ENCODE measurements around the genes MBD3L5, TGFBR3L and CTXN1.

DNA sequence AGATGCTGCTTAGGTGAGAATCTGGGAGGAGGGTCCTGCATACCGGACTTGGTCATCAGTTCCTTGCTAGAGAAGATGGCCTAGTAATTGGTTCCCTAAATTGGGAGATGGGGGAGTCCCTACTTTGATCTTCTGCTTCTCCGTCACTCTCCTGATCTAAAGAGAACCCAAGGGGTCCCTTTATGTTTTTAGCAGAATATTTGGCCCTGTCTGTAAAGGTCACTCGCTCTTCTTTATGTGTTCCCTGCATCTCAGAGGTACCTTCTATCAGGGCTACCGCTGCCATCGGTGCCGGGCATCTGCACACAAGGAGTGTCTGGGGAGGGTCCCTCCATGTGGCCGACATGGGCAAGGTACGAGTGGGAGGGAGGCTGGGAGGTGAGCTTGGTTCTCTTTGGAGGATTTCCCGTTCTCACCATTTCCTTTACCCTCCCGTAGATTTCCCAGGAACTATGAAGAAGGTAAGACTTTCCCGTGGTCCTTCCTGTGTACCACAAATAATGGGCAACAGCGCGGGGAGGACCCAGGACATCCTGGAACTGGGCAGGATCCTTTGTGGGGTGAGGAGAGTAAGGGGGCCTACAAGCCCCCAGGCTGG is 54.0 kb upstream of the ADGRE1 start:
- PRO-cap = no peak

GRCh38 chr19:7030178-7030876 is at the start of gene MBD3L5:
Gene MBD3L5, plus strand, starts transcription at chr19:7030578.
- PRO-cap = no peak

DNA sequence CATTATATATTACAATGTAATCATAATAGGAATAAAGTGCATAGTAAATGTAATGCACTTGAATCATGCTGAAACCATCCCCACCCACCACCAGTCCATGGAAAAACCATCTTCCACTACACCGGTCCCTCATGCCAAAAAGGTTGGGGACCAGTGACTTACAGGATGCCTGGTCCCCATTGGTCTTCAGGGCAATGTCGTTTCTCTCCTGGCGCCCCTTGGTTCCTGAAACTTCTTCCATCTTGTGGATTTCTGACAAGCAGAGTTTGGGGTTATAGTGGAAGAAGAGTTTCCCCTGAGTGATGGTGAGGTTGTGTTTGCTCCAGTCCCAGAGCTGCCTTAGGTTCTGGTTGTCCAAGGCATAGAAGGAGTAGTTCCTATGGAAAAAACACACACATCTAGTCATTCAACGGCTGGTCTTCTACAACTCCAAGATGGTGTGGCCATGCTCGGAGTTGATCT is 100.9 kb downstream of the ZNF557 start:
- PRO-cap = no peak

DNA sequence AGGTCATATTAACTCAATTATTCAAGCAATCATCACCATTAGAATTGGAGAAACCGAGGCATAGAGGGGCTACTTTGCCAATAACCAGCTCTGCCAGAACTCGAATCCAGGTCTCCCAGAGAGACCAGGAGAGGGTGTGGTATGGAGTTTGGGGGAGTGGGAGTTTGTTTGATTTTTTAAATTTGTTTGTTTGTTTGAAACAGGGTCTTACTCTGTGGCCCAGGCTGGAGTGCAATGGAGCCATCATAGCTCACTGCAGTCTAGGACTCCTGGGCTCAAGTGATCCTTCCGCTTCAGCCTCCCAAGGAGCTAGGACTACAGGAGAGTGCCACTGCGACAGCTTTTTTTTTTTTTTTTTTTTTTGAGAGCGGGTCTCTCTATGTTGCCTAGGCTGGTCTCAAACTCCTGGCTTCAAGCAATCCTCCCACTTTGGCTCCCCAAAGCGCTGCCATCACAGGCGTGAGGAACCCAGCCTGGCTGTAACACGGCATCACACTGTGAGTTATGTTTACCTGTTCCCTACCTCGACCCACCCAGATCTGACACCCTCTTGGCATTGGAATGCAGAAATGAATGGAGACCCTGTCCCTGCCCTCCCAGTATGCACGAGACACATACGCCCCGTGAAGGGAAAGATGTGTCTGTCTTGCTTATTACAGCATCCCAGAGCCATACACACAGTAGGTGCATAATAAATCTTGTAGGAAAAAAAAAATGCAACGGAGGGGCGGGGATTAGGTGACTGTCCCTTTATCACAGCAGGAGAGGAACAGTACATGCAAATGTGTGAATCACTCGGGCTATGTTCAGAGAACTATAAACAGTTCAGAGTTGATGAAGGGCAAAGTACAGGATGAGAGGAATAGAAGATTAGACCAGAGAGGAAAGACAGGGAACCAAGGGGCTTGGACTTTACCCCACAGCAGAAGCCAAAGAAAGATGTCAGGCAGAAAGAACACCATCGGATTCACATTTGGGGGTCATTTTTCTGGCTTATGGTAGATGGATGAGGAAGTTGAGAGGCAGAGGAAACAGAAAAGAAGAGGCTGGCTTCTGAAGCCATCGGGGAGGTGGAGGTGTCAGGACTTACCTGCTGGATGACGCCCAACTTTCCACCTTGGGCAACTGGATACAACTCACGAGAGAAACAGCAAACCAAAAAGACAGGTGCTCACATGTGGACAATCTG is 94.6 kb downstream of the INSR start:
- PRO-cap = no peak

DNA sequence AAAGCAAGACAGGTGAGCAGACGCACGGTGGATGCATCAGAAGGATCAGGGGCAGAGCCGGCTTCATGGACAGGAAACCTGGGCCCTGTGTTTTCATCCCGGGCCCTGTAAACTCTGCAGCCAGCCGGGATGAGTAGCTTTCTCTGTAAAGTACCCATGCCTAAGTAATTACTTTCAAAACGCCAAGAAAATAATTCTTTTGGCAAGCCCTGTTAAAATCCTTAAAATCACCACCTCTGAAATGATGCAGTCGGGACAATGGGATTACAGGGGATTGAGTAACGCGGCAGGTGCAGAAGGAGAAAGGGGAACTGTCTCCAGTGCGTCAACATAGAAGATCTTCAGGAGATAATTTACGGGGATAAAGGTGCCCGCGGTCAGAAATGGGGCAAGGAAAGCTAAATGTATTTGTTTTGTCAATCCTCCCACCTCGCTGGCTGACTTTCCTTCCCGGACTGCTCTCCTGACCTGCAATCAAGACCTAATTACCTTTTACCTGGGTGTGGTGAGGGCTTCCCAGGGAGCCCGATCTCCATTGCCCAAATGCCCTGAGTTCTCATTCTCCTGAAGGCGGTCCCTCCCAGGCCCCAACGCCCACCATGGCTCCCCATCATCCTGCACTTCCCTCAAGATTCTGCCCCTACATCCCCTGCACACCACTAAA is 26.2 kb downstream of the INSR start:
- PRO-cap = no peak

- PRO-cap = no peak
These were observed 5.1 kb downstream of the PEX11G start for GRCh38 chr19:7483685-7484124.

GRCh38 chr19:7560836-7561586 is 25.5 kb downstream of the PNPLA6 start:
- PRO-cap = no peak

- PRO-cap = no peak
These were observed 12.0 kb downstream of the XAB2 start for GRCh38 chr19:7616991-7618027.

- PRO-cap = no peak
These were observed 662 bp downstream of the STXBP2 start for GRCh38 chr19:7637309-7638234.

GRCh38 chr19:7645092-7645817 is 8.3 kb downstream of the STXBP2 start:
- PRO-cap = no peak

DNA sequence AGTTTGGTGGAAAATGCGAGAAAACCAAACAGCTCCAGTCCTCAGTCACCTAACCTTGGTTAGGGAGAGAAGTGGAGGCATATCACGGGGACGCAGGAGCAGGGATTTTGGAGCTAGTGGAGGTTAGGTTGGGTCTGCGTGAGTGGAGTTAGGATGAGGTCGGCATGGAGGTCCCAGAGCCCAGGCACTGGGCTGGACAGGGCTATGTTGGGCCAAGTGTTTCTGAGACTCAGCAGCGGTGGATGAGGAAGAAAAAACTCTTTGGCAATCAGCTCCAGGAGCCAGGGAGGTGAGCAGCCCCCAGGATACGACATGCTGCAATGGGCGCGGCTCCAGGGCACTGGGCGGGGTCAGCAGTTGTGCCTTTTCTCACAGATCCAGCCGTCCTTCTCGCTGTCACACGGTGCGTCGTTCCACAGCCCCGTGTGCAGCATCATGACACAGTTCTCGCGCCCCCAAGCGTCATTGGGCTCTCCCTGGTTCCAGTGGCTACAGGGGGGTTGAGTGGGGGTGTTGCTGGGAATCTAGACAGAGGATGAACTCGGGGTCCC is 2.8 kb downstream of the CLEC4G start:
- PRO-cap = no peak

DNA sequence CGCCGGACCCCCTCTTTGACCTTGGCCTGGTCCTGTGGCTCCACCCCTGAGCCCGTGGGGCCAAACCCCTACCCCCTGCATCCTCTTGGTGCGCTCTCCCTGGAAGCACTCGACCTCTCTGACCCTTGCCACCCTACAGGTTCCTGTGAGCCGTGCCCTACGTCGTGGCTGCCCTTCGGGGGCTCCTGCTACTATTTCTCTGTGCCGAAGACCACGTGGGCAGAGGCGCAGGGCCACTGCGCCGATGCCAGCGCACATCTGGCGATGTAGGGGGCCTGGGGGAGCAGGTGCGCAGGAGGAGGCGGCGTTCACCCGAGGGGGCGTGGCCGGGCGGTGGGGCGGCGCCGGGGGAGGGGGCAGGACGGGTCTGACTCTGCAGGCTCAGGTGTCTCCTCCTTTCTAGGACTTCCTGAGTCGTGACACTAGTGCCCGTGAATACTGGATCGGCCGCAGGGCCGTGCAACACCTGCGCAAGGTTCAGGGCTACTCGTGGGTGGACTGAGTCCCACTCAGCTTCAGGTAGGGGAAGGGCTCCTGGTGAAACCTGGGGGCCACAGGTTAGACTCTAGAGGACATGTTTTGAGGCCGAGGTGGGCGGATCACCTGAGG is 26.4 kb downstream of the CLEC4M start:
- PRO-cap = no peak

GRCh38 chr19:7862759-7863198 is 11.4 kb downstream of the PRR36 start:
- PRO-cap = no peak

GRCh38 chr19:7868225-7868637 is 6.0 kb downstream of the PRR36 start:
- PRO-cap = no peak

GRCh38 chr19:7907070-7907269 is 3.3 kb downstream of the MAP2K7 start:
- PRO-cap = no peak

GRCh38 chr19:7907969-7908604 is 4.4 kb downstream of the MAP2K7 start:
- PRO-cap = no peak

DNA sequence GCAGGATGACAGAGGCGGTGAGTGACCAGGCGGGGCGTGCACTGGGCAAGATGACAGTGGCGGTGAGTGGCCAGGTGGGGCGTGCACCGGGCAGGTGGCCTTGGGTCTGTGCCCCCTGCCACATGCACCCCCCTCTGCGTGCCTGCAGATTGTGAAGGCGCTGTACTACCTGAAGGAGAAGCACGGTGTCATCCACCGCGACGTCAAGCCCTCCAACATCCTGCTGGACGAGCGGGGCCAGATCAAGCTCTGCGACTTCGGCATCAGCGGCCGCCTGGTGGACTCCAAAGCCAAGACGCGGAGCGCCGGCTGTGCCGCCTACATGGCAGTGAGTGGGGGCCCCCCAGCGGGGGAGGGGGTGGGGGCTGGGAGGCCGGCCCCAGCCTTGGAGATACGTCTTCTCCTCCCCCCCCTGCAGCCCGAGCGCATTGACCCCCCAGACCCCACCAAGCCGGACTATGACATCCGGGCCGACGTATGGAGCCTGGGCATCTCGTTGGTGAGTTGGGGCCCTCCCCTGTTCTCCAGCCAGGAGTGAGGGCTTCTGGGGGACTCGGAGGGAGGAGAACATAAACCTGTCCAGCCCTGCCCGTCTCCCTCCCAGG is 3.7 kb upstream of the TGFBR3L start:
- PRO-cap = no peak

GRCh38 chr19:7914775-7915060 is at the start of gene TGFBR3L:
Gene TGFBR3L, plus strand, starts transcription at chr19:7914830.
- PRO-cap = no peak

- PRO-cap = bidirectional peak, plus-strand start at chr19:7916936, minus-strand start at chr19:7916640
These were observed 1.8 kb downstream of the TGFBR3L start for GRCh38 chr19:7916054-7917167.

- PRO-cap = bidirectional peak, plus-strand start at chr19:7926197, minus-strand start at chr19:7926161
These were observed at the start of gene CTXN1 for GRCh38 chr19:7925874-7926825. Gene CTXN1, minus strand, starts transcription at chr19:7926135.

Measured in ureter (tissue), 1 donor.